ENCODE measurements around a stretch of chr17.

GRCh38 chr17:77107417-77107969, 33.3 kb upstream of the SEC14L1 start:
- PRO-cap = no peak

- PRO-cap = no peak
Observed at GRCh38 chr17:77111927-77112254, 28.9 kb upstream of the SEC14L1 start.

GRCh38 chr17:77121775-77122310, 18.9 kb upstream of the SEC14L1 start:
- PRO-cap = no peak

DNA sequence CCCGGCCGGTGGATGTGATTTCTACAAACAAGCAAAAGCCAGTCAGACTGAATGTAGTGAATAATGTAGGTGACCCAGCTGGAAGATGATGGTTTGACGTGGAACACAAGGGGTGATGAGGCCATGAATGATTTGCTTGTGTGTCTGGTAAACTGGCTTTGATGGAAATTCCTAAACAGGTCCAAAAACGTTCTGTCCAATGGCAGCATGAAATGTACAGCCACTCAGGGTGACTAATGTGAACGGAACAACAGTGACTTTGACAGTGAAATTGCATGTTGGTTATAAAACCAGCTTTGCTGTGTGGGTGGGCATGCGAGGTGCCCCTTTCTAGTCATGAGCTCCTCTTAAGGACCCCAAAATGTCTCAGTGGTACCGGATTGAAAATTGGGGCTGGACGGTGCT, 976 bp upstream of the SEC14L1 start:
- PRO-cap = no peak

DNA sequence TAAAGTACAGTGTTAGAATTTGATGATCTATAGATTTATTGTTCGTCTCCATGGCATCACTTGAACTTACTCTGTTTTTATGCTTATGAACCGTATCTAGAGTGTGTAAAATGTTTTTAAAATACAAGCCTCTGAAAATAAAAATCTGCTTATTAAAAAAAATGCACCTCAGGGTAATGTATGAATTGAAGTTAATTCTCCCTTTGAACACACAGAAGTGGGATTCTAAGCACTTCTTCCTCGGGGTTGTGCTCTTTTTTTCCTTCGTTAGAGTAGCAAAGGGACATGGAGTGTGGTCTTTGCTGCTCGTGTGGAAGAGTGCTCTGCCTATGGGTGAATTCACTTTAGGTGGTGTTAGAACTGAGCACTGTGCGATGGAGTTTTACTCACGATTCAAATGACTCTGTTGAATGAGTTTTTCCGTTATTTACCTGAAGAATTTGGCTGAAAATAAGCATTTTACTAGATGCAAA, 3.0 kb downstream of the SEC14L1 start:
- PRO-cap = no peak

- PRO-cap = no peak
Observed at GRCh38 chr17:77212337-77213119, 68.8 kb upstream of the SEPTIN9 start.

DNA sequence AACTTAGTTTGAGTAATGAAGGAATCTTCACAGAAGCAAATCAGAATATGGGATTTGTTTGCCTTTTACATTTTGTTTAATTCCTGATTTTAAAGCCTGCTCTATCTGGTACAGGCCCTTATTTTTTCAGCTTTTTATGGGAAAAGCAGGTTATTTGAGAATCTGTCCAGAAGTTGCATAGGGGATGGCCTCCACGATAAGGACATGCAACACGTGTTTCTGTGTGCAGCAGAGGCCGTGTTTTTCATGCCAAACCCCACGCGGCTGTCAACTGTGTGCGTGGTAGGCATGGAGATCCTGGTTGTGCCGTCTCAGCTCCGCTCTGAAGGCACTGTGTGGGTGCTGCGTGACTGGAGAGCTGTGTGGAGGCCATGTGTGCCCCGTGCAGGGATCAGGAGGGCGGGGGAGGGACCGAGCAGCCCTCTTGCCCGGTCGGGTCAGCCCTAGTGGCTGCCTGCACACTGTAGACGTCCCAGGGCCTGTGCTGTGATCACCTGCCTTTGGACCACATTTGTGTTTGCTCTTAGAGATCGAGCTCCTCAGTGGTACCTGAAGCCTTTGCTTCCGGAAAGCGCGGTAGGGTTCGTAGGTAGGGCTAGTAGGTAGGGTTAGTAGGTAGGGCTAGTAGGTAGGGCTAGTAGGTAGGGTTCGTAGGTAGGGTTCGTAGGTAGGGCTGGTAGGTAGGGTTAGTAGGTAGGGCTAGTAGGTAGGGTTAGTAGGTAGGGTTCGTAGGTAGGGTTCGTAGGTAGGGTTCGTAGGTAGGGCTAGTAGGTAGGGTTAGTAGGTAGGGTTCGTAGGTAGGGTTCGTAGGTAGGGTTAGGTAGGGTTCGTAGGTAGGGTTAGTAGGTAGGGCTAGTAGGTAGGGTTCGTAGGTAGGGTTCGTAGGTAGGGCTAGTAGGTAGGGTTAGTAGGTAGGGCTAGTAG, 65.9 kb upstream of the SEPTIN9 start:
- PRO-cap = no peak

DNA sequence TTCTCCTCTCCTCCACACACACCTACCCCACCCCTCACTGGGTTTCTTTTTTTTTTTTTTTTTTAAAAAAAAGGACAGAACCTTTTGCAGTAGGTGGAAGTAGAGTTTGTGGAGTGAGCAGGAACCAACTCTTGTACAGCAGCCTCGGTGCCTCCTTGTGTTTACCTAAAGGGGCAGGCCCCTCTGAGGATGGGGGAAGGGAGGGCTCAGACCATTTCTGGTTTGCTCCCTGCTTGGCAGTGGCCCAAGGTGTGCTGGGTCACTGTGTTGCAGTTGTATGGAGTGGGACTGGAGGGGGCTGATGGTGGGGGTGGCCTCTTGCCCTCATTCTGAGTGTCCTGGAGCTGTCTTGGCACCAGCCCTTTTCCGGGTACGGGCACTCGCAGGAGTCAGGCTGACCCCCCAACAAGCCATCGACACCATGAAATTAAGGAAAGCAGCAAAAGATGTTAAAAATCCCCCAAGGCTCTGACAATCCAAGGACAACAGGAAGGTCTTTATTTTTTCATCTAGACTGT, 1.9 kb downstream of the SEPTIN9 start:
- PRO-cap = no peak

DNA sequence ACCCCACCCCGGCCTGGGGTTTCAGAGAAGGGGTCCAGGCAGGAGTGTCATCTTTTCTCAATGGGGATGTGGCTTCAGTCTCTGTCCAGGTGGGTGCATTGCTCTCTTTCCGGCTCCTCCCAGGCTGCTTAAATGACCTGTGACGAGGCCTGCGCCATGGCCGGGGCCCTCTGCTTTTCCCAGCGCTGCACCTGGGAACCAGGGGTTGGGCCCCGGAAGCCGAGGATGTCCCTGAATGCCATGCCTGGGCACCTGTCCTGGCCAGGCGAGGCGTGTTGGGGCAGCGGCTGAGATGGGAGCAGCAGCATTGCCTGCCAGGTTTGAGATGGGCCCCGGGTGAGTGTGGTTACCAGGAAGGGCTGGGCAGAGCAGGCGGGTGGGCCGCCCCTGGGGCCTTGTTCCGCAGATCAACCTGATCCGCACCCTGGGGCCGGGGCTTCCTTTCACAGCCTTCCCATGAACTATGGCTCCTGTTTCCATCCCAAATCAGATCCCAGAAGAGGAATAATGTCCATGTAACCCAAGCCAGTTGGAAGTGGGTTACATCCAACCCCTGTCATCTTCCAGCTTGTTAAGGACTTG, 6.9 kb downstream of the SEPTIN9 start:
- PRO-cap = no peak

- PRO-cap = no peak
Observed at GRCh38 chr17:77343321-77344022, 62.2 kb downstream of the SEPTIN9 start.

GRCh38 chr17:77379465-77380473, 98.5 kb downstream of the SEPTIN9 start:
- PRO-cap = no peak

GRCh38 chr17:77408850-77409756, 127.8 kb downstream of the SEPTIN9 start:
- PRO-cap = no peak

- PRO-cap = no peak
Observed at GRCh38 chr17:77440975-77442041, 160.0 kb downstream of the SEPTIN9 start.

- PRO-cap = bidirectional peak, plus-strand start at chr17:77451566, minus-strand start at chr17:77451403
Observed at GRCh38 chr17:77451202-77451657, 169.9 kb downstream of the SEPTIN9 start.

DNA sequence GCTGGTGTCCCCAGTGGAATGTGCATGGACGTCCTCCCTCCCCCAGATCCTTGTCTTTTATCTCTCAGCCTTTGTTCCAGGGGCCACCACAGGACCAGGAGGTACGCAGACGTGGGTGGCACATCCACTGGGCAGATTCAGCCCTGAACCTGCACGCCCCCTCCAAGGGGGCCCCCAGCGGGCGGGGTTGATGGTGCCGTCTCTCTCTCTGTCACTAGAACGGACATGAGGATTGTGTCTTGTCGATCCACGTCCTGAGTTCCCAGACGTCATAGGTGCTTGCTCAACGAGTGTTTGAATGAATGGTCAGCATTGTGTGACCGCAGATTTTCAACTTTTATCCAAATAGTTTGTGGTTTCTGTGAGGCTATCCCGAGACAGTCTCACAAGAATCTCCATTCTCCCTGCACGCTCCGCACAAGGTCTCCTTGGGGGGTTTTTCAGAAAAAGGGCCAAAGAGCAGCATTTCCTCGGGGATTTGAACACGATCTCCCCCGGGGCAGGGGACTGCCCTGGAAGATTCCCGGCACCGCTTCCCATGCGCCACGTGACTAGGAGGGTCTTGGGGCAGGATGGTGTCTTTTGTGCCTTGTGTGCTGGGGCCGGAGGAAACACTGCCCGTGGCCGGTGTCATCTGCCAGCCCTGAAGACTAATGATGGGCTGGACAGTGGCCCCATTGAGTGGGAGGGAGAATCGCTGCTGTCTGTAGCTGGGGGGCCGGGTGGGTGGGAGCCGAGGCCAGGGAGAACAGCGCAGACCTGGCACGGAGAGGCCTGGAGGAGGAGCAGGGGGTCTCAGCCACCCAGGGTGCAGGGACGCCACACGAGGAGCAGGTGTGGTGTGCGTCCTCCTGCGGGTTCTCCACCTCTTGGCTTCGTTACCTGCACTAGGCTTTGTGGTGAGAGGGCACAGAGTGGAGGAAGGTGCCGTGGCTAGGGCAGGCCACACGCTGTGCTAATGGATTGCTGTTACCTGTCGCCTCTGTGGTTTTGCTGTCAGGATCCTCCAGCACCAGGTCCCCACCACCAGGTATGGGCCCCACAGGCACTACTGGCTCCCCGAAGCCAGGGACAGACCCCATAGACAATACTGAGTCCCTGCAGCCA, 174.5 kb downstream of the SEPTIN9 start:
- PRO-cap = no peak

DNA sequence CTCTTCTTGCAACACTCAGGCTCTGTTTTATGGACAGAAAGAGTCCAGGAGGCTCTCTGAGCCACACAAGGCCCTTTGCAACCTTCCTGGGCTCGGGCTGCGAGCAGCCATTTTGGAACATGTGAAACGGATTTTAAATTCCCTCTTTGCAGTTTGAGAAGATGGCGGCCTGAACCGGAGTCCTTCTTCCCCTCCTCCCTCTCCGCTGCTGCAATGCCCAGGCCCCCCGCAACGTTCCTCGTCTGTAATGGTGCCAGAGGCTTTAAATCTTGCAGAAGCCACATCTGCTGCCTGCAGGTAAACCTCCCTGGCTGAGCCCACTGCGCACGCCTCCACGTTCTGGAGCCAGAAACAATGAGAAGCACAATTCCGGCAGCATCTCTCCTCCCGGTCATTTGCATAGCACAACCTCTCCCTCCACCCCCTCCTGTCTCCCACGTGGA, 245.6 kb downstream of the SEPTIN9 start:
- PRO-cap = no peak

DNA sequence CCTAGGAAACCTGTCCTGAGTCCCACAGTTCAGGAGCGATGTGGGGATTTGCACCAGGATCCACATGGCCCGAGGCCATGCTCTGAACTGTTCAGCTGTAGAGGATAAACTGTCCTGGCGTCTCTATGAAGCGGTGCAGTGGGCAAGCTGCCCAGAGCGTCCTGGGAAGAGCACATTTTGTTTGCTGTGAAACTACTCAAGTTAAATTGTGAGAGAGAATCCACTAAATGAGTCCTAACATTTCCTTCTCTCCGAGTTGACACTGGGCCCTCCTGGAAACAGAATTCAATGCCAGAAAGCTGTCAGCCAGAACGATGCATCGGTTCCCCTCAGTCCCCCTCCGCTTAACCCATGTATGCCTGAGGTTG, 276.6 kb upstream of the TNRC6C start:
- PRO-cap = no peak

GRCh38 chr17:77734343-77734994, 224.0 kb upstream of the TNRC6C start:
- PRO-cap = no peak

- PRO-cap = no peak
Observed at GRCh38 chr17:77778999-77779697, 179.4 kb upstream of the TNRC6C start.

DNA sequence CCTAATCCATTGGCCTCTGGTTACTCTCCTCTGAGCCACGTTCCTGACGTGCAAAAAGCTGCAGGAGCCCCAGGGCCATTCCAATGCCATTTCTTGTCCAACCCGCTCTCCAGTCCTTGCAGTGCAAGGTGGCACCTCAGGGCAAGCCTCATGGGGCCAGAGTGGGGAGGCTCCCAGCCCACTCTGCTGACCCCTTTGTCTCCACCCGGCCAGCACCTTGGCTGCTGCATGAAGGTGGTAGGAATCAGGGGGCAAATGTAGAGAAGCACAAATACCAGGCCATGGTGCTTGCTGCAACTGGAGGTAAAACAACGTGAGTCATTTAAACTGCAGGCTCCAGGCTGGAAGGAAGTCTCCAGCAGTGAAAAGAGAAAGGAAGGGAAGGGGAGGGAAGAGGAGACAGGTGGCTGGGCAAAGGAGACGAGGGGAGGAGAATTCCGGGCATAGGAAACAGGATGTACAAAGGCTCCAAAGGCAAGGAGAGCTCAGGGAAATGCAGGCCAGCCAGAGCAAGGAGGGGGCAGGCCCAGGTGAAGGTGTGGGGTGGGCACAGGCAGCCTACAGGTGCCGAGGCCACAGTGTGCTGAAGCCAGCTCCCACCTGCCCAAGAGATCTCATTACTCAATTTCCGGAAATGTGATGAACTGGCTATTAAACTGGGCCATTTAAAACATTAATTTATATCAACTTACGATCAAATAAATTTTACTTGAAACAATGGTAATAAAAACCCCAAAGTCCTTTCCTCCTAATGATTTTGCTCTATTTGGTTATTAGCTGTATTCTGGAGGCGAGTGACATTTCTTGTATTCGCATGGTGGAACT, 168.1 kb upstream of the TNRC6C start:
- PRO-cap = no peak